ENCODE measurements around a stretch of chr14.

DNA sequence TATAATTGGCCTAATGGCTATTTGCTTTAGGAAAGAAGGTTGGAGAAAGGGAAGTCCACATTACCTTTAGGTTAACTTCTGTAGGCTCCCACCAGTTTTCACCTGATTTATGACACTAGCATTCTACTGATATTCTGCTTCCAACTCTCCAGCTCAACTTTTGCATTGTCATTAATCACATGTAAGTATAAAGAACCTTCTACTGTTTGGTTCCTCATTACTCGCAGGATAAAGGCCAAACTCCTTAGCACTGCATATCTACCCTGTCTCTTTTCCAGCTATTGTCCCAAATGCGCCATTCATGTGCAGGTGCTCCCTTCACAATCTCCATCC lies 3.4 kb downstream of the DDHD1 start:
- PRO-cap = no peak

DNA sequence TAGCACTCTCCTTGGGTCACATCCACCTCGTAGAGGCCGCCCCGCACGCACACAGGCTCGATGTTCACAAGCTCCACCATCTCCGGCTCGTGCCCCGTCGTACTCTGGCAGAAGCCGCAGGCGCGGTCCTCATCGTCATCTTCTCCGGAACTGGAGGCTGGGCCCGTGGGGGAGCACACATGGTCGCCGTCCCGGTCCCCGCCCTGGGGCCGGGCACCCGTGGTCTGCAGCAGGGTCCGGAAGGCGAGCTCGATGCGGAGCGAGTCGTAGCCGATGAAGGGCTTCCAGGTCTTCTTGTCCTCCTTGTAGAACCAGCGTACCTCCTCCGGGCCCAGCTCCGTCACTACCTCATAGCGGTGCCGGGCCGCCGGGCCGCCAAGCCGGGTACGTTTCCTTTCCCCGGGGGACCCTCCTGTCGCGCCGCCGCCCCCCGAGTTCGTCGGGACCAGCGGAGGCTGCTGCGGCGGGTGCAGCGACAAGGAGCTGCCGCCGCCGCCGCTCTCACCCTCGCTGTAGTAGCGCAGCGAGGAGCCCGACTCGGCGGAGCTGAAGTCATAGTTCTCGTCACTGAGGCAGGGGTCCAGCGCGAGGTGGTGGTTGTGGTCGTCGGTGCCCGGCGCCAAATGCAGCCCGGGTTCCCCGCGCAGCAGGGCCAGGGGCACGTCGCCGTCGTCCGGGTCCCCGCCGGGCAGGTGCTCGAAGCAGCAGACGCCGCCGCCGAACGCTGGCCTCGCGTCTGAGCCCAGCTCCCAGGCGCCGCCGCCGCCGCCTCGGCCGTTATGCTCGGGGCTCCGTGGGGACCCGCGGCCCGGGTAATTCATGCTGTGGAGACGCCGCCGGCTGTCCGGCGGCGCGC lies 617 bp downstream of the DDHD1 start:
- PRO-cap = bidirectional peak, plus-strand start at position 232 of the sequence, minus-strand start at position 106 of the sequence; bidirectional peak, plus-strand start at position 515 of the sequence, minus-strand start at position 517 of the sequence; unidirectional peak, minus-strand start at position 772 of the sequence

- PRO-cap = no peak
Observed at GRCh38 chr14:53943097-53943818, 13.4 kb downstream of the BMP4 start.

- PRO-cap = no peak
Observed at GRCh38 chr14:53946415-53947351, 9.9 kb downstream of the BMP4 start.

- PRO-cap = bidirectional peak, plus-strand start at chr14:53956060, minus-strand start at chr14:53955944
Observed at GRCh38 chr14:53955486-53956396, 884 bp downstream of the BMP4 start.

DNA sequence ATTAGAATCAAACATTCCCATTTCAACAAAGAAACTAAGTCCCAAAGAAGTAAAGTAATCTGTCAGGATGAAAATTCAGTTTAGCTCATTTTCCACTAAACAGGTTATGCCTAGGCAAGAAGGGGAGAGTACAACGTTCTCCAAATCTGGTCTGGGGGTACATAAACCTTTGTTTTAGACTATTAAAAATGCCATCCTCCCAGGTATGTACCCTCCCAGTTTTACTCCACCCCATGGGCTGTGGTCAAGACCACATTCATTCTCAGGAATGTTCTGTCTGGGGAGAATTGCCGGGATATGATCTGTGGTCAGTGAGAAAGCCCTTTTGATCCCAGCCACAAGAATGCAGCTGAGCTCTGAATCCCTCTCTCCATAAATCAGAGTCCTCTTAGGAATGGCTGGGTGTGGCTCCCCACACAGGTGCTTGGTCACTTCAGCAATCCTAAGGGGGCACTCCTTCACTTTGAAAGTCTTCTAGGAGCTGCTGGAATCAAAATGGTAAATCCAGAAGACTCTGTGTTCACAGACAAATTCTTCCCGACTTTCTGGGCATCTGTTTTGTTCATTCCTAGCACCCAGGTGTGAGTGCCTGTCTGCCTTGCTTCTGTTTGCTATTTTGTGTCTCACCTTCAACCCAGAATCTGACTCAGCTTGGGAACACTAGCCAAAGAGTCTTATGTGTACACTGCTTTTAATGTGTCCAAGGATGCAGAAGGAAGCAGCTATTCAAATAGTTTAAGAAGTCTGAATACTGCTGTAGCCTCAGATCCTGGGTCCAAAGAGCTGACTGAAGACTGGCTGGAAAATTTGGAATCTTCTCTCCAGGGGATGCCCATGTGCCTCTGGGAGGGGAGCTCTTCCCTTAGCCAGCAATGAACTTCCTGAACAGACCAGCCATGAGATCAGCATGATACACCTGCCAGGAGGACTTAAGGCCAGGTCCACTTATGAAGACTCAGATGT lies 144.6 kb upstream of the CDKN3 start:
- PRO-cap = no peak

GRCh38 chr14:54652877-54653371 lies 86.0 kb downstream of the SAMD4A start:
- PRO-cap = bidirectional peak, plus-strand start at chr14:54652970, minus-strand start at chr14:54652960

- PRO-cap = no peak
Observed at GRCh38 chr14:54669553-54670467, 102.9 kb downstream of the SAMD4A start.

- PRO-cap = no peak
Observed at GRCh38 chr14:54776098-54776774, 126.4 kb downstream of the GCH1 start.

GRCh38 chr14:54859165-54859493 lies 43.5 kb downstream of the GCH1 start:
- PRO-cap = no peak

DNA sequence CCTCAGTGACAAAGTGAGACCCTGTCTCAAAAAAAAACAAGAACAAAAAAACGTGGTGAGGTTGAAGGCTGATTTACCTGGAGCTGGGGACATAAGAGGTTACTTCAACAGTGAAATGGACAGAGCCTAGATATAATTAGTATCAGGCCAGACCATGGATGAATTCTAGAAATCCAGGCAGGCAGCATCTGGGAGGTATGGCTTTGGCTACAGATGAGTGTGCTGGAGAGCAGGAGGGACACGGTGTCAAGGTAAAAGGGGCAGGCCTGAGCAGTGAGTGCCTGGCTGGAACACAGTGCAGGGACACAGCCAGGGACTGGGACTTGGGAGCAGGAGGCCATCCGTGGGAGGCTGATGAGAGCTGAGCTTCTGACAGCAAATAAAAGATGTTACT lies 13.7 kb upstream of the LGALS3 start:
- PRO-cap = no peak

DNA sequence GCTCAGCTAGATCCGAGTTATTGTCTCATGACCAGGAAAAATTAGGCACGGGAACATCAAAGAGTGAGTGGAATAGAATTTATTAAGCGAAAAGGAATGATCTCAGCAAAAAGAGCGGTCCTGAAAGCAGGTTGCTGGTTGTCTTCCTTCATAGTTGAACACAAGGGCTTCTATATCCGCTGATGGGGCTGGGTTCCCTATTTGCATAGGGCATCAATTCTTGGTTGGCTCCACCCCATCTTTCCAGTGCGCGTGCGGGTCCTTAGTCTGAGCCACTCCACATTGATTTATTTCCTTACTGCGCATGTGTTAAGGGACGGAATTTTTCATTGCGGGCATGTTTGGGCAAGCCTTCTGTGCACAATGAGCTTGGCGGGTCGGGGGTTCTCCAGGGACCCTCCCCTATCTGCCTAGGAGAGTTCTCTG lies 21.2 kb upstream of the DLGAP5 start:
- PRO-cap = no peak

- PRO-cap = no peak
Observed at GRCh38 chr14:55229105-55229314, 37.6 kb upstream of the DLGAP5 start.

DNA sequence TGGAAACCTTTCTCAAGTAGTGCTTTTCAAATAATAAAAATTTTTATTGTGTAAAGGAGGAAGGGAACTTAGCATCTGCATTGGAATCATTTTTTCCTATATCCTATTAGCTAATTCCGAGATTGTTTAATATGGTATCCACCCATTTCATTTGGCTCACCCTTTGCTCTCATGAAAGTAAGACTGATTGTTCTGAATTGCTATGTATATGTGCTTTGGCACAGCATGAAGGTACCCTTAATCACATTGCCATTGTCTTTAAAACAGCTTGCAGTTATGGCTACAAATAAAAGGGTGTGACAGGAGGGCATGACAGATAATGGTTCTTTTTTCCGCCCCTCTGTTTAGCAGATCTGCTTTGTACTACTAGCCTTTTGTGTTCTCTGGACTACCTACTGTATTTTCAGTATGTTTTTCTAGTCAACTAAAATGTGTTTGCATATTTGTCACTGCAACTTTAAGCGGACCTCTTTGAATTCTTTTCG lies 35.7 kb downstream of the FBXO34 start:
- PRO-cap = no peak

GRCh38 chr14:55616397-55616680 lies 36.3 kb downstream of the KTN1 start:
- PRO-cap = no peak

GRCh38 chr14:55796486-55797016 lies 216.5 kb downstream of the KTN1 start:
- PRO-cap = no peak

GRCh38 chr14:55913443-55914068 lies 204.7 kb upstream of the PELI2 start:
- PRO-cap = no peak

DNA sequence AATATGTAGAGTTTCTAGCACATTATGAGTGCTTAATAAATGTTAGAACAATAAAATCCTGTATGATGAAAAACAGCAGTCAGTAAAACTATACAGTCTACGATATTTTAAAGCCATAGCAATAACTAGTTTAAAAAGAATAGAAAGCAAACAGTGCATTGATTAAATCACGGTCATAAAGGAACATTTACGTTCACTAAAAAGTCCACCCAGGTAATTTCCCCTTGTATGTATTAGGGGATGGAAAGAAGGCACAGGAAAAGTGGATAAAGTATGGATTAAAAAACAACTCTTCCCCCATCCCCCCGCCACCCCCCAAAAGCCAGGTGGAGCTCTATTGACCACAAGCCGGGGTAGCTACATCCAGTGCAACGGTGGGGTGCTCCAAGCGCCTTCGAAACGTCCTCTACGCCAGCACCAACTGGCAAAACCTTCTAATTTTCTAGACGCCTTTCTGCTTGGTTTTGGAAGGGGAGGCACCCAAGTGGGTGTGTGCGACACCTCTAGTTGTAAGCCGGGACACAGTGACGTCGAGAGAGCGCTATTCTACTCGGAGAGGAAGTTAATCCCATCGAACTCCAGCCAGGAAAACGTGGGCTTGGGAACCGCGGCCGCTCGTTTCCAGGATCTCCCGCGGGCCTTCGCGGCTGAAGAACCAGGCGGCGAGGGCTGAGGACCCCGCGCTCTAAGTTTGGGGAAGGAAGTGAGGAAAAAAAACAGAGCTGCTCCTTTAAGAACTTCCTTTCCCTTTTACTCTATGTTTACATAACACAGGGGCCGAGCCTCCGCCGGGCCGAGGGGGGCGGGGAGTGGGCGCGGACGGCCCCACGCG lies 617 bp upstream of the PELI2 start:
- PRO-cap = bidirectional peak, plus-strand start at position 585 of the sequence, minus-strand start at position 693 of the sequence; bidirectional peak, plus-strand start outside the sequence, minus-strand start at position 752 of the sequence

GRCh38 chr14:56134837-56135474 lies 16.7 kb downstream of the PELI2 start:
- PRO-cap = no peak

GRCh38 chr14:56181918-56182260 lies 63.7 kb downstream of the PELI2 start:
- PRO-cap = no peak

Data from vermiform appendix (tissue), 1 donor.